Mesothelial cell of epicardium (in vitro differentiated cells): ENCODE data around the genes SHTN1 and PDZD8.

DNA sequence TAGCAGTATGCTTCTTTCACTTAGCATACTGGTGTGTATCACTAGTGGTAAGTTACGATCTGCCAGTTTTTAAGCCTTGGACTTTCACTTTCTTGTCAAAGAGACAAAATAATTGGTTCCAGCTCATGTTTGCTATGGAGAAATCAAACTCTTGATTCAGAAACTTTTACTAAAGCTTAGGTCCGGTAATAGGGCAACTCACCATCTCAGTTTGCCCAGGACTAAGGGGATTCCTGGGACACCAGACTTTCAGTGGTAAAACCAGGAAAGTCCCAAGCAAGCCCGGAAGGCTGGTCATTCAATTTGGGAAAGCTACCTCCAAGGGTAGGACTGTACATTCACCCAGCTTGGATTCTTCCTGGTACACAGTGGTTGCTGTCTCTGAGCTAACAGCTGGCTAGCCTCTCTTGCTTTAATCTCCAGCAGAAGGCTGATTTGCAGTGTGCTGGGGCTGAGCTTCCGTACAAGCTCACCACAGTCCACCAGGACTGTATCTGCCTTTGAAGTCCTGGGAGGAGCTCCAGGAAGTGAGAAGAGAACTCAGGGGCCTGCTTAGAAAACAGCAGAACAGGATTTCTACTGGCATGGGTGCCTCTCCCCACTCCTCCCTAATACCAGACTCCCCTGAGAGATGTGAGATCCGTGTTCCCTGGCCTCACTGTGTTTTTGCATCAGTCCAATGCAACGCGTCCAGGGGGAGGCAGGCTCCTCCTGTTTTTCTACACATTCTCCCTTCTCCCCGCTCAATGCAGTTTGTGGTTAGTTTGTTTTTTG, 6.7 kb downstream of the AFAP1L2 start:
- PRO-cap, result no peak

DNA sequence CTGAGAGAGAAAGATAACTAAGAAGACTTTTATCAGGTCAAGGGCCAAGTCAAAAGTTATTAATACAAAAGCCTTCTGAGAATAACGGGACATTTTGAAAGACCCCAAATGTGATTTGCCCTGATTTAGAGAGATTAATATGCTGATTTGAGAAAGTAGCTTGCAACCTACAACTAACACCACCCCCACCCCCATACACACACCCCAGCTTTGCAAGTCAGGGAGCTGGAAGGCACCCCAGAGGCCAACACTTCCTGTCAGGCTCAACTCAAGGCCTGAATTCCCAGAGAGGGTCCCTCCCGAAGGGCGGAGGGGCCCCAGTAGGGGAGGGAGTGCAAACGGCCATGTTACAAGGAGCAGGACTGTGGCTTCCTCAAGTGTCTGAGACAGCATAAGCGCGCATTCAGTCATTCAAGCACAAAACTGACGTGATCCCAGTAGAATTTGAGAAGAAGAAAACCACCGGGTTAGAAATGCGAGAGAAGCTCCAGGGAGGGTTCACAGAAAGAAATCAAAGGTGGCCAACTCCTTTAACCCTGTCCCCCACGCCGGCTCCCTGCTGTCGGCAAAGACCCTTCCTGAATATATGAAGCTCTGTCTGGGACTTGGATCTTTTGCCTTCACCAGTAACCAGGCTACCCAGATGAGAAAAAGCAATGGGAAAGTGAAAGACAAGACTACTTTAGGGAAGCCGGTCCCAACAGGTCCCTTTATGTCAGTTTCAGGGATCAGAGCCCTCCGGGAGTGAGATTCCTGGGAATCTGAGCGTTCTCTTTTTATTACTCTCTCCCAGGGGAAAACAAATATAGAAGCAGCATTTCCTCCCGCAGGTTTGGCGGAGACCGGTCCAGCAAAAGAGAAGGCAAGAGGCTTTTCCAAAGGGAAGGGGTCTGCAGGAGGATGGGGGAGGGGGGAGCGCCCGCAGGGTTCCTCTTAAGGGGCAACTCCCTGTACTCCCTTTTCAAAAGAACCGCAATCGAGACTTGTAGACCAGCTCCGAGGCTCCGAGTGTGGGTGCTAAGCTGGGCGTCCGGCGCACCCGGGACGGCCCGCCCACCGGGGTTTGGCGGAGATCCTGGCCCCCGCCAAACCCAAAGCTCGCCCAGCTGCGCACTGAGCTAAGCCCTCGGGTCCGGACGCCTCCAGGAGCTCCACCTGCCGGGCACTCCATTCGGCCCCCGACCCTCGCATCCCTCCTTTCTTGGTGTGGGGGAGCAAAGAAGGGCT, 1.2 kb downstream of the AFAP1L2 start:
- PRO-cap, result no peak

- PRO-cap, result no peak
Observed at GRCh38 chr10:114404831-114405538, 683 bp upstream of the AFAP1L2 start.

- PRO-cap, result no peak
Observed at GRCh38 chr10:114498610-114499211, 94.4 kb upstream of the AFAP1L2 start.

GRCh38 chr10:114519184-114519772, 115.0 kb upstream of the AFAP1L2 start:
- PRO-cap, result no peak

DNA sequence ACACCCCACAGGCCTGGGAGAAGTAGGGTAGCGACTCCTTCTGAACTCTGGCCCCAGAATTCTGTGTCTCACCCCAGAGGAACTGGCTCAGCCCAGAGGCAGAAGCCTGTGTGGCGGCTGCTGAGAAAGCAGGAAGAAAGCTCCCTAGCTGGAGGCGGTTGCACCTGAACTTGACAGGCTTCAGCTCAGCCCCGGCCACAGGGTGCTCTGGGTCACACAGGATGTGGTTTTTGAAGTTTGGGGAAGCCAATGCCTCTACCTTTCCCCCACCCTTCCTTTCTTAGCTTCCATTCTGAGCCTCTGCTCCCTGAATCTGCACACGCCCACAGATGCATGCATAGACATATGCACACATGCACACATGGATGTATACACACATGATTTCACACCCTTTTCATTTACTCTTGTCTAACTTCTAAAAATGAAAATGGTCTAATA, 113.8 kb downstream of the ABLIM1 start:
- PRO-cap, result no peak

DNA sequence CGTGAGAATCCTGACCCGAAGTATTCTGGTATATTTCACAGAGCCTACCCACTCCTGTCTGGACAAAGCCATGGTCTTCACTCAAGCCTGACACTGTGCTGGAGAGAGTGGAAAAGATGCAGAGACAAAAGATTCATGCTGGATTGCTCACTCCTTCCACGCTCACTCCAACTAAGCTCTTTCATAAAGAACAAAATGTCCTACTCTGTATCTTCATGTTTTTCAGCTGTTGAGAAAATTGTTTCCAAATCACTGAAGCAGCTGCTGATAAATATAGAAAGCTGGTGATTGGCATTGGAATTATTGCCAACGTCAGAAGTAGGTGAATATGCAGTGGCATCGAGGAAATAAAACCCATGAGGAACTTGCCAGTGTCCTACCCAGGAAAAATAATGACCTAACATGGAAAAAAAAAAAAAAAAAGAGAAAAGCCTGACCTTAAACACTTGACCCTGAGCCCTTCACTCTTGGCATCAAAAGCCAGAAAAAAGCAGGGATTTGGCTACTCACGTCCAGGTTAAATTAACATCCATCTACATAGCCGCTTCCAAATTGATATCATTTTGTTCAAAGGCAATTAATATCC, 105.9 kb downstream of the ABLIM1 start:
- PRO-cap, result no peak

- PRO-cap, result unidirectional peak, minus-strand start at chr10:114684618
Observed at GRCh38 chr10:114684270-114684925, 26.3 kb upstream of the ABLIM1 start.

DNA sequence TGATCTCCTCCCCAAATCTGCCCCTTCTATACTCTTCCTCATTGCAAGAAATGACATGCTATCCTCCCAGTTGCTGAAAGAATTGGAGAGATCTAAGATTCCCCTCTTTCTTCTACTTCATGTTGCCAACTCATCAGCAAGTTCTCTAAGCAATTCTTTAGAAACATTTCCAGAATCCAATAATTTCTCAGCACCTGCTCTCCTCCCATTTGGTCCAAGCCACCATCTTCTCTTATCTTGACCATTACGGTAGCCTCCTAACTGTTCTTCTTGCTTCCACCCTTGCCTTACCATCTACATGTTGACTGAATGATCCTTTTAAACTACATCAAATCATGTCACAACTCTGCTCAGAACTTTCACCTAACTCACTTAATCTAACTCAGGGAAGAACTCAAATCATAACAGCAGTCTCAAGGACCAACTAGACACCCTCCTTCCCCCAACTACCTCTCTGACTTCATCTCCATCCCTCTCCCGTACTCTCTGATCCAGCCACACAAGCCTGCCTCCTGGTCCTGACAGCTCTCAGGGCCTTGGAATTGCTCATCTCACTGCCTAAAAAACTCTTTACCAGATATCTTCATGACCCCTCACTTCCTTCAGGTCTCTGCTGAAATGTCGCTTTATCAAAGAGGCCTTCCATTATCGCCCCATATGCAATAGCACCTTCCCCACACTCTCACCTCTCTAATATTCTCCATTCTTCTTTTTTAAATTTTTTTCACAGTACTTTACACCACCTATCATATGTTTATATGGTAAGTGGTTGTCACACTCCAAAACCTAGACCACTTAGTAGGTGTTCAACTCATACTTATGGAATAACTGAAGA, 63.9 kb upstream of the FHIP2A start:
- PRO-cap, result no peak

- PRO-cap, result no peak
Observed at GRCh38 chr10:114824340-114824639, 2.7 kb downstream of the FHIP2A start.

DNA sequence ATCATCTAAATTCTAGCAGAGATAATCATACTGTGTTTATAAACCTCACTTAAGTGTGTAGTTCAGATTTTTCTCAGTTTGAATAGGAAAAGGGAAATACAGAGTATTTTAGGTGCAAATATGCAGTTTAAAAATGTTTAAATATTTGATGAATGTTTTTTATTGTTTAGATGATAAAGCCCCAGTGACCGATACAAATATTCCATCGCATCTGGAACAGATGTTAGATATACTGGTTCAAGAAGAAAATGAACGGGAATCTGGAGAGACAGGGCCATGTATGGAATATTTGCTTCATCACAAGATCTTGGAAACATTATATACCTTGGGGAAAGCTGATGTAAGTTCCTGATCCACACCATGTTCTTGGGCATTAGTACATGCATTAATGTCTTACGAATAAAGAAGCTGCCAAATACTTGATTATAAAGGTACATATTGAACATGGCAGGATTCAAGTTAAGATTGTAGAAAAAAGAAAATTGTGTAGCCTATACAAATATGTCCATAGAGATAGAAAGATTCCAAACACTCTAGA, 11.6 kb downstream of the FHIP2A start:
- PRO-cap, result no peak

GRCh38 chr10:116270410-116271816, 2.1 kb downstream of the GFRA1 start:
- PRO-cap, result no peak

DNA sequence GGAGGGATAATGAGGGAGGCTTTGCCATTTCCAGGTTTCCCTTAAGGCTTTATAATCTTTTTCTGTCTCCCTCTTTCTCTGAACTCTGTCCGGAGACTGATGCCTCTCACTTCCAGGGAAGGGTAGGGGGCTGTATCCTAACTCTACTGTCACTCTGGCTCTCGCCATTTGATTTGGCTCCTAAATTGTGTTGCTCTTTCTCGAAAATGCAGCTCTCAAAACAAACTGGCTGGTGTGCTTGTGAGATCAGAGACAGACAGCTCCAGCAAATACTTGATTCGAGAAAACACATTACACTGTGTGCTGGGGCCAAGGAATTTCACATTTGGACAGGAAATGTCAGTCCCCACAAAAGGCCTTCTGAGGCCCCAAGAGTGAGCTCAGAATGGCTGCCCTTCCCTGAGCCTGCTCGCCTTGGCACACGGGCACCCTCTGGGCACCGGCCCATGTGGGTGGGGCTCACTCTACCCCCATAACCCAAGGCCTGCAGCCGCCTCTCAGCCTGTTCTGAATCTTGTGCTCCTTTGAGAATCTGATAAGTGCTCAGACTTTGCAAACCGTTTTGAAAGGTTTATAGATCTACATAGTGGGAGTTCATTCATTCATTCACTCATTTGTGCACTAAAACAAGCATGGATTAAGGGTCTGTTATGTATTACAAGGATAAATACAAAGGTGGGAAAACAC, 13.9 kb upstream of the HSPA12A start:
- PRO-cap, result no peak

DNA sequence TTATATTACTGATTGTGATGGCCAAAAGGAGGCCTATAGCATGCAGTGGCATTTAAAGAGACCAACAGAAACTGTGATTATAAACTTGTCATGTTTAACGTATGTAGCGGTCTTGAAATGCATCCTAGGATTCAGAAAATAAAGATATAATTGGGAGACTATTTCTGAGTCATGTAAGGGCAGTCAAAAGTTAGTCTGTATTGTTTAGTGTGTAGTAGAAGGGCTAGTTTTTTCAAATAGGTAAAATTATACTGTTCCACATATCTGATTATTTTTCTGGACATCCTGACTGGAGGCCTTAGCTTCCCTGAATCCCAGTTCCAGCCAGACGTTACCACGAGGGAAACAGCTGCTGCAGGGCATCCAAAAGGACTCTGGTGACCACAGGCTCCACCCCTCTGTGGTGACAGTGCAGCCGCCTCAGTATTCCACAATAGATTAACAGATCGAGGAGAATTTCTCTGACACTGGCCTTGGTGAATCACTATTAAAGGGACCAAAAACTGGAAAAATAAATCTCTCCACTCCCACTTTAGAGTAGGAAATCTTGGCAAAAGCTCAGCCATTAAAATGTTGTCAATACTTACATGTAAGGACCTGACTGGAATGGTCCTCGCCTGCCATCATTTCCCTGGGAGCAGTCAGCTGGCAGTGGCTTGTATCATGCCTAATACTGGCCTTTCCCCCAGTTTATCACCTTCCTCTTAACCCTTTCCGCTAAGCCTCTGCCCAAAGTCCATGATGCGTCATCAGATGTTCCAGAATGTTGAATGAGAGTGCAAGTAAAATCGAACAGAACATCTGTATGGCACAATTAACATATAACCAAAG, 31.4 kb downstream of the ENO4 start:
- PRO-cap, result no peak

GRCh38 chr10:116987753-116988095, 17.3 kb downstream of the SHTN1 start:
- PRO-cap, result no peak

- PRO-cap, result bidirectional peak, plus-strand start at chr10:117005319, minus-strand start at chr10:117005280
Observed at GRCh38 chr10:117004969-117005513, at the start of gene SHTN1. Gene SHTN1 (minus strand): TSS chr10:117005187.

GRCh38 chr10:117126346-117126566, 11.8 kb downstream of the VAX1 start:
- PRO-cap, result no peak

DNA sequence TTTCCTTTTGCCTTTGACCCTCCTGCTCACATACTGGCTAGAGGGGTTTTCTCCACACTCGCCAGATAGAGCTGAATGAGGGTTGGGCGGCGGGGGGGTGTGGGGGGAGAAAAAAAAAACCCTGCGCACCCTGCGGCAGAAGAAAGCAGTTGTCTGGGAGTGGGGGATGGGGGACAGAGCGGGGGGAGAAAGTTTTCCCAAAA, 575 bp upstream of the VAX1 start:
- PRO-cap, result no peak

GRCh38 chr10:117373829-117374169, 1.4 kb downstream of the PDZD8 start:
- PRO-cap, result no peak

DNA sequence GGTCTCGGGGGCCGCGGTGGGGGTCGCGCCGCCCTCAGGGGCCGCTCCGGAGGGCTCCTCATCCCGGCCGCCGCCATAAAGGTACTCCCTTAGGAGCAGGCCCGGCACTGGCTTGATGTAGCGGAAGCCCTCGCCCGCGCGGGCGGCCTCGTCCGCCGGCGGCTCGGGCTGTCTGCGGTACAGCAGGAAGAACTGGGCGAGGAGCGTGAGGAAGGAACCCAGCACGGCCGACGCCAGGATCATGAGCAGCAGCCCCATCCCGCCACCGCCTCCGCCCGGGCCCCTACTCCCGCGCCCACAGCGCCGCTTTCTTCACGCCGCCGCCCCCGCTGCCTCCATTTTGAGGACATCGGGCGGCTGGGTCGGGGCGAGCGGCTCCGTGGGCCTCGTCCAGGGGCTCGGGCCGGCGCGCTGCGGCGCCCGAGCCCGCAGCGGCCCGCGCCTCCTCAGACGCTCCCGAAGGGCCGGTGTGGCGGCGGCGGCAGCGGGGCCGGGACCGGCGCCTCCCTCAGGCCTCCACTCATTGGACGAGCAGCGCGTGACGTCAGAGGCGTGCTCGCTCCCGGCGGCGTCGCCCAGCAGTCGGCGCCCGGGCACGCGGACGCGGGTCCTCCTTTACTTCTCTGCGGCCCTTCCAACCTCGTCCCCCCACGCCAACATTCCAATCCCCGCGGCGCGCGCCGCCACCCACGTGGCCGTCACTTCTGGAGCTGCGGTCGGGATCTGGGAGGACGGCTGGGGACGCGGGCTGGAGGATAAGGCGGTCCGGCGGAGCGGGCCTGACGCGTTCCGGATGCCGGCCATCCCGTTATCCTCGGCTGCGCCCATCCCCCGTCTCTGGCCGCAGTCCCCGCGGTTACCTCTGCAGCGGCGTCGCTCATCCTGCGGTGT, at the start of gene PDZD8:
Gene PDZD8, minus strand, starts transcription at position 471 of the 891 bp plus-strand sequence.
- PRO-cap, result bidirectional peak, plus-strand start at position 581 of the sequence, minus-strand start at position 458 of the sequence